ENCODE measurements around a stretch of chr1.

DNA sequence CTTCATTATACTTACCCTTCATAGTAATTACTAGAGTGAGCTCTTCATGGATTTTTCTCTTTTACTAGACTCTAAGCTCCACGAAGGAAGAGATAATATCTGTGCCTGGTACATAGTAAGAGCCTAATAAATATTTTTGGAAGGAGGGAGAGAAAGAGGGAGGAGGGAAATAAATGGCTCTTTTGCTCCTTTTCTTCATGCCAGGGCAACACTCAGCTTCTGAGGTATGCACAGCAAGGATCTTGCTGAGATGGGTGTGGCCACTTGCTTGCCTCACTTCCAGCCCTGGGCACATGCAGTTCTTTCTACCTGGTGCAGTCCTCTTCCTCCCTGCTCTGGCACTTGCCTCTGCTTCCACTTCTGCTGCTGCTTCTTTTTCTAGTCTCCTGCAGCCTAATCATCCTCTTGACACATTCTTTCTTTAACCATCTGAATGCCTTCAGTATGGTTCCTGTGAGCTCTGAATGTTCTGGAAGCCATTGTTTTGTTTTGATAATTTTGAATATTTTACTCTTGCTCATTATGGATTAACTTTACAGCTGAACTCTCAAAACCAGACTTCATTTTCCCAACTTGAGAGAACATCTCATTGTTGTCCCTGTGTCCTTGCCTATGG, 148.2 kb downstream of the FGGY start:
- RRBS, 2 experiments: no CpG with 5 or more reads among the region's 1 CpG

DNA sequence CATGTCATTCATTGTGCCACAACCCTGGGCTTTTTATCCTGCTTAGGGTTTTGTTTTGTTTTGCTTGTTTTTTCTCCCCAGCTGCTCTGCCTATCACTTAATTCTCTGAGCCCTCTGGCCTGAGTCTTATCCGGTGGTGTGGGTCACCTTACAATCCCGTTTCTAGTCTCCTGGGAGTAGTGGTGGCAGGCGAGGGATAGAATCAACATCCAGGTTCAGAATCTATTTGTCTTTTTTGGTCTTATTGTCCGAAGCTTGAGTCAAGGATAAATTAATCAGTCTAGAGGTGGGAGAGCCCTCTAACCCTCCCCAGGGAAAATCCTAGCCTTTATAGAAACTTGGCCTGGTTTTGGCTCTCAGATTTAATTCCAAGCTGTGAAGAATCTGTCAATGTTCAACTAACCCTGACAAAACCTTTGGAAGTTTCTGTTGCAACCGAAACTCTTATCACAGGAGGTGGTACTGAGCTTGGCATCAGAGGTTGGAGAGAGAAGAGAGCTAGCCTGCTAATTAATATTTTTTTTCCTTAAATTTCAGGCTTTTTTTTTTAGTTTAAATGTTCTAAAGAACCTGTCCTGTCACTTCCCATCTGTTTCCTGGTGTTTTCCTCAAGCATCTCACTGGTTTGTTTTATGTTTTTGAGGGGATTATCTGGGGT, 246.4 kb downstream of the FGGY start:
- RRBS, 2 experiments: no CpG with 5 or more reads among the region's 5 CpGs

DNA sequence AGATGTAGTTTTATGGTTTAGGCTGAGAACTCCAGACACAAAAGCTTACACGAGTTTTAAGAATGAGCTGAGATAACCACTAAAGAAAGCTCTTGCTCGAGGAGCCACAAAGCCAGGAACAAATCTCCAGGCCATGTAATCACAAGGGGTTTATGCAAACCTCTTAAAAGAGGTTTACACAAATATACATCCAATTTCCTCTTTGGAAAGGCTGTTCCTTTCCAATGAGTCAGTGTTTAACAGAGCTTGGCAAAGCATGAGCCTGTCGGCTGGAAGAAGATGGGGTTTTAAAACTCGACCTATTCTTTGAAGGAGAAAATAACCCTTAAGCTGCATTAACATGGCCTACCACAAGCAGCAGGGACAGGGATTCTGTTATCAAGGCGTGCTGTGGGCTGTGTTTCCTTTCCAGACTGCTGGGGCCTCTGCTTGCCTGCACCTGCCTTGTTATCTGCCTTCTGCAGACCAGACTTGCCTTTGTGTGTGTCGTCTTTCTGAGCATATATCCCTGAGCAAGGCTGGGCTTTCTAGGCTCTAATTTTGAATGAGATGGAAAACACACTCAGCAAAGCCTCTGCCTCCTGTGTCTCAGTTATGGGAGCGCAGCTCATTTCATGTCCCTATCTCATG, 40.6 kb upstream of the CYP2J2 start:
- RRBS, 2 experiments: no CpG with 5 or more reads among the region's 7 CpGs

DNA sequence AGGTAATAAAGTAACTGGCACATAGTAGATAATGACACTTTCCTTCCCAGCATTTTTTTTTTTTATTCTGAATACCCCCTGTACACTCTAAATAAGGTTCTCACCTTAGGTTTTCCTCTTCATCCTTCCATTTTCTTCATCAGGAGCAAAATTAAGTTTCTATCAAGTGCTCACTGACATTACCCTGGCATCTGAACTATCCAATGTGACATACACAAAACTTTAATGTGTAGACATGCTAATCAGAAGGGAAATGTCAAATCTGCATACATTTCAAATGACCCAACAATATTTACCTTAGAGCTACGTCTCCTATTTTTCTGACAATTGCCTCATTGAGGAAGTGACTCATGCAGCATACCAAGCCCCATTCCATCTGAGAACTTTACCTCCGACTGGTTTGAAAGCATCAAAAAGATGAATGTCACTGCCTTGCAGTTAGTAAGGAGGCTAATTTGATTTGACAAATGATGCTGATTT, 500.0 kb upstream of the C1orf87 start:
- RRBS, 2 experiments: no CpG with 5 or more reads among the region's 2 CpGs

DNA sequence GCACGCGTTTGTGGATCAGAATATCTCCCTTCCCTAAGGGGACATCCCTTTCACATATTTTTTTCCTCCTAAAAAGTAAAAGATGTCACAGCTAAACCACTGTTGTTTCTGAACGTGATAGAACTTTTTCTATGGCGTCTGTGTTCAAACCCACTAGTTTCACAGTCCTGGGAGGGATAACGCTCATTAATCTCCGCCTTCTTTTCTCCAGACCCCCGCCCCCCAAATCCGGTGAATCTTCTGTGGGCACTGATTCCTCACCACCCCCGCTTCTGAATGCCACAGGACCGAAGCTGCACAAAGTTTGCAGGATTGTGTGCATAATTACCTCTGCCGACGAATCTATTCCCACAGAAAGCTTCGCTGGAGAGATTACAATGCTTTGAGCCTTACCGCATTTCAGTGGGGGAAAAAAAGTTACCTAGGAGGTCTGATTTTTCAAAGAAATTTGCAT, 846 bp upstream of the NFIA start:
- RRBS, 2 experiments: no CpG with 5 or more reads among the region's 14 CpGs

DNA sequence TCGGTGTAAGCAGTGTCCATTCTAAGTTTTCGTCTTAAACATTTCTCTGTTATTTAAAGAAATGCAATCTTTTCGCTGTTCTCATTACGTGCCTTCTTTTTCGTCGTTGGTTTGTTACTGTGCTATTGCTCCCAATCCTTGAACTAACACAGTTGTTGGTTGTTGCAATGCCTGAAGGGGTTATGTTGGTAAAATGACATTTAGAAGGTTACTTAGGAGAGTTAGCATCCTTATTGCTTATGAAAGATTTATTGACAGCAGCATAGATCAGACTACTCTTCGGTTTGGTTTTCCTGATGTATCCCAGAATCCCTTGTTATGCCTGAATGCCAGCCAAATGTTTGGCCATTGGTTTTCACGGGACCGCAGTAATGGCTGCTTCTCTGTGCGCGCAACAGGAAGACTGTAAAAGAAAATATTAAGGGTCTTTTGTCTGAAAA, 8.1 kb downstream of the NFIA start:
- RRBS, 2 experiments: no CpG with 5 or more reads among the region's 11 CpGs

GRCh38 chr1:61121046-61121304, 38.6 kb downstream of the NFIA start:
- RRBS, 2 experiments: no CpG with 5 or more reads among the region's 1 CpG

DNA sequence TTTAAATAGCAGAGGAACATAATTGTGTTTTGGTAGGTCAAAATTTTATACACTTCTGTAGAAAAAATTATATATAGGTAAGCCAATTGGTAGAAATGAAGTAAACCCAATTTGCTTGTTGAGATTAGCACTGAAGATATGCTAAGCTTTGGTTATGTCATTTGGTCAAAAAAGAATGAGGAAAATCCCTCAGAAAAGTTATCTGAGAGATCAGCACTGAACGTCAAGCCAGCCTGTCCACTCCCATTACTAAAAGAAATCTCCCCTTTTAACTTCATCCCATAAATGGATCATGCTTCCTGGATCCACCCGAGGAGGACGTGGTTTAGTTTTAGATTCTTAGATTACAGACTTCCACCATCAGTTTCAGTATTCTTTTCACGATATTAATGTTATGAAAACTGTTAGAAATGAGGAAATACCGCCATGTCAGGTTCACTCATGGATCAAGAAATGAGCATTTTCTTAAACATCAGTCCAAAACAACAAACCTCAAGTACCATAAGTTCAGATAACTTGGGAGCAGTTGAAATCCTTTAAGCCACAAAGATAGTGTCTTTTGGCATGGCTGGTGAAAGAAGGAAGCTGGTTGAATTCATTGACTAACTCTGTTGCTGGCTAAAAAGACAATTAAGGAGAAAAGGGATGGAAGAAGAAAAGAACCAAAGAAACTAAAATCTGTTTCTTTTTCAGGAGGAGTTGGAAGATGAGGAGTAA, 49.8 kb downstream of the NFIA start:
- RRBS, 2 experiments: no CpG with 5 or more reads among the region's 5 CpGs

- RRBS, 2 experiments: no CpG with 5 or more reads among the region's 4 CpGs
Measured at GRCh38 chr1:61141580-61142248, 59.4 kb downstream of the NFIA start.

GRCh38 chr1:61151984-61152484, 69.7 kb downstream of the NFIA start:
- RRBS, 2 experiments: no CpG with 5 or more reads among the region's 3 CpGs

DNA sequence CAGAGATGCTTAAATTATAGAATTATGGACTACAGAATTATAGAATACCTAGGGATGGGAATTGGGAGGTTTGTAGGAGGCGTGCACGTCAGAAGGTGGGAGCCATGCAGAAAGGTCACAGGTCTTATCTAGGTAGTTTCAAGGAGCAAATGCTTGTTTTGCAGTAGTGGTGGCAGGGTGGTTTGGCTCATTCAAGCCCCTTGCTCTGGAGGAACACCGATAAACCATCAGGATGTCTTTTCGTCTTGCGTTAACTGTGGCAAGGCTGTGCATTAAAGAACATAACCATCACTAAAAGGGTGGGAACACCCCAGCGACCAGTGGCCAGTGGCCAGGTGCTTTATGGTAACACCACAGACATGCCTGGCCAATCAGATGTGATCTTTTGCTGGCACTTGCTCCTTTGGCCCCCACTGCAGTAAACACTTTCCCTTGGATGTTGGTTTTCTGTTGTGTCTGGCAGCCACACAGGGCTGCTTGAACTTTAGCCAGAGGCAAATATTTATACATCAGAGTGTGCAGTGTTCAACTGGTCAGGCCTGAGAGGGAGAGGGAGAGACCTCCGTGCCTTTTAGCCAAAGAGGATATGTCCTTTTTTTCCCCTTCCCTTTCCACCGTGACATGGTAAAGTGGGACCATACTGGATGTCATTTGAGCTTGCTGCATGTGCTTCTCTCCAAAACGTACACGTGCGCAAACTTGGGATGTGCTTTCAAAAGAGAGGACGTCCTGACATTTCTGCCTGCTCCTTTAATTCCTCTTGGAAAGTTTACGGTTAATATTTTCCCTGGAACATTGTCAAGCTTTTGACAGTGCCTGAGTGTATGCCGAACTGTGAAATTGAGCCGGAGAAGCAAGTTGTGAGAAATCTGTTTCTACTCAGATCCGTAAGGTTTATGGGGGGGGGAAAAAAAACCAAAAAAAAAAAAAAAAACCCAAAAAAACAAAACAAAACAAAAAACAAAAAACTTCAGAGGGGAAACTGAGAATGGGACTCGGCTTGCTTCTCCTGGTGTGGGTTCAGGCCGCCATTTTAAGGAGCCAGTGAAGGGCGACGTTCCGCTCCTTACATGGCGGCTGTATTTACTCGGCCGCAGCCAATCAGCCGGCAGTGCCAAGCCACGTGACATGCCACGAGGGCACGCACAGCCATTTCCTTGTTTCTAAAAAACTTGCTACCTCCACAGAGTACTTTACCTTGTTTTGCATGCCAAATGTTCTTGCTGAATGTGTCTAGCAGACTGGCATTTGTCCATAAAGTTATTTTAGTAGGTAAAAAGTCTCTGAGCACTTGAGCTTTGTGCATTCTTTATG, 101.3 kb downstream of the NFIA start:
- RRBS, 2 experiments: no CpG with 5 or more reads among the region's 28 CpGs

- RRBS, 2 experiments: no CpG with 5 or more reads among the region's 11 CpGs
Measured at GRCh38 chr1:61203048-61203754, 120.8 kb downstream of the NFIA start.

GRCh38 chr1:61217326-61217937, 135.1 kb downstream of the NFIA start:
- RRBS, 2 experiments: no CpG with 5 or more reads among the region's 1 CpG

- RRBS, 2 experiments: no CpG with 5 or more reads among the region's 3 CpGs
Measured at GRCh38 chr1:61230521-61231027, 148.2 kb downstream of the NFIA start.

DNA sequence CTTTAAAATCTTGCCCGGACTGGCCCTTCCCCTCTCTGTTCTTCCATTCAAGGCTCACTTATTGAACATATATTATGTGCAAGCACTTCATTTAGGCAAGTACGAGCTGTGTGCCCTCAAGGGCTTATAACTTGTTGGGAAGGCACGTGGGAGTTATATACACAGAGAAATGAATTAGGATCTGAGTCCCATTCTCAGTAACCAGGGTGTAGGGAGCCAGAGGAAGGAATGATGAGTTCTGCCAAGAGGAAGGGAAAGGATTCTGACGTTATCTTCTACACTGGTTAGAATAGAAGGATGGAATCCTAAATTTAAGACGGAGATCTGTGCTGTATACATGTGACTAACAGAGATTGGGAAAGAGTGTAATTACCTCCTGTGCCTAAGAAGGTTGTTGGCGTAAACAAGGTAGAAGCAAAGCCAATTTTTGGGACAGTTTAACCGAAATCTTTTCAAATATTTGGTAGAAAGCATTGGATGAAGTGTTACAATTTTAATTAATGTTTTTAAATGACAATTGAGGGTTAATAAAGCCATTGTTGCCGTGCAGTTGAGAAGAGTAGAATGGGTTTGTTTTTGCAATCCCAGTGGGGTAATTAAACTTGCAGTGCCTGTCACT, 177.1 kb downstream of the NFIA start:
- RRBS, 2 experiments: no CpG with 5 or more reads among the region's 8 CpGs

GRCh38 chr1:61491613-61491895, 233.4 kb downstream of the TM2D1 start:
- RRBS, 2 experiments: no CpG with 5 or more reads among the region's 3 CpGs

DNA sequence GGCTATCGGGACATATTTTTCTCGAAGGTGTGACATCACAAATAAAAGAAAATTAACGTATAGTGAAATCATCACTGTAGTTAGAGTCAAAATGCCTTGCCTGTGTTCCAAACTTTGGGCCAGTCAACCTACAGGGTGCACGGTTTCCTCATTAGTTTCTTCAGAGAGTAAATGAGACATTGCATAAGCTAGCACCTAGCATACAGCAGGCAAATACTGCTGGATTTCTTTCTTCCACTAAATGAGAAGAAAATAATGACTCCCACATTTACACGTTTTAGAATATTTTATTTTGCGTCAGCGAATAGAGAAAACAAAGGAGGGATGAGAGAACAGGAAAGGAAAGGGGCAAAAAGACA, 570 bp upstream of the PATJ start:
- RRBS, 2 experiments: no CpG with 5 or more reads among the region's 7 CpGs

DNA sequence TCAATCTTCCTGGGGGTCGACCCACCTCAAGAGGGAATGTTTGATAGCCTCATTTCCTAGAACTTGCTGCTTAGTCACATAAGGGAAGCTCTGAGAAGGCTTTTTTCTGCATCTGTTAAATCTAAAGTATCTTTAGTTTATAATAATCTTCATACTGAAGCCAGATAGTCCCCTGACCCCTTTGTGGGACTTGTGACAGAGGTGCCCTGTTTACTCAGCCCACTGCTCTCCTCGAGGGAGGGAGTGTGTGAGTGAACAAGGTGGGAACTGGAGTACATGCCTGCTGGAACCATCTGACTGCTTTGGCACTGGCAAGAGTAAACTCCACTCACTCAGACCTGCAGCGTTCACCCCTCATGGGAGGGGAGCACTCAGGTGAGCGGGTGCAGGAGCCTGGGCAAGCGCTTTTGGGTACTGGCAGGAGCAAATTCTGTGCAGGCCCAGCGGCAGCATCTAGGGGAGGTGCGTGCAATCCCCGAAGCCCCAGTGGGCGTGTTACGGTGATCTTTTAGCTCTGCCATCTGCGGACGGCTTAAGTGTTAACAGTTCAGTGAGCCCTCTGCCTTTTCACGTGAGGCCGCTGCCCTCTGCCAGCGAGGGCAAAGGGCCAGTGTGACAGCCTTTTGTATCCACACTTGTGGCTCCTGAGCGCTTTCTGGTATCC, 127.3 kb downstream of the PATJ start:
- RRBS, 2 experiments: no CpG with 5 or more reads among the region's 16 CpGs

GRCh38 chr1:62371354-62371752, 52.1 kb upstream of the KANK4 start:
- RRBS, 2 experiments: no CpG with 5 or more reads among the region's 2 CpGs

GRCh38 chr1:62596773-62597309, 479 bp upstream of the ANGPTL3 start:
- RRBS, 2 experiments: no CpG with 5 or more reads among the region's 2 CpGs

Data from Panc1 (cell line).